Left lobe of liver (tissue), 1 donor: ENCODE measurements around a stretch of chr18.

DNA sequence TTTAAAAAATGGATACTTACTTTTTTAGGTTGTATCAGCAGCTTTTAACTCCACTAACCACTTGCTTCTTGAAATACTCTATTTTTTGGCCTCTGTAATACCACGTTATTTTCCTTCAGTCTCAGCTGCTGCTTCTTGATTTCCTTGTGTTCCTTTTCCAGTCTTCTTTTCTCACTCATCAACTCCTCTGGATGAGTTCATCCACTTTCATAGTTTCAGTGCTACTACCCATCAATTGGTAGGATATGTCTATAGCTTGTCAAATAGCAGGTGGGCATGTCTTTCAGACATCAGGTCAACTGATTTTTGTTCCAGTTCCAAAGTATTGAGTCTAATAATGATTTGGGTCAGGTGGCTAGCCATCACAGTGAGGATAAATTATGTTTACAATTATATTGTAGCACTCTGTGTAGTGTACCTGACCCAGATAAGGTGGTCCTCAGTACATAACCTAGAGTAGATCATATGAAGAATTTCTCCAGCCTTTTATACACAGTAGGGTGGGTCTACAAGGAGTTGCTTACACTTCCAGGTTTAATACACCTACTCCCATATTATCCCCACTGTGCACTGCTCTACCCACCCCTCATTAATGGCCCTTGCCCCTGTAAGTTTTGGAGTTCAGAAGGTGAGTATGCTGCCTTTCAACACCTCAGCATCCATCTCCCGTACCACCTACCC is 46.6 kb upstream of the ST8SIA5 start:
- PRO-cap: no peak

- PRO-cap: no peak
Measured at GRCh38 chr18:46811794-46812239, 55.0 kb upstream of the ST8SIA5 start.

DNA sequence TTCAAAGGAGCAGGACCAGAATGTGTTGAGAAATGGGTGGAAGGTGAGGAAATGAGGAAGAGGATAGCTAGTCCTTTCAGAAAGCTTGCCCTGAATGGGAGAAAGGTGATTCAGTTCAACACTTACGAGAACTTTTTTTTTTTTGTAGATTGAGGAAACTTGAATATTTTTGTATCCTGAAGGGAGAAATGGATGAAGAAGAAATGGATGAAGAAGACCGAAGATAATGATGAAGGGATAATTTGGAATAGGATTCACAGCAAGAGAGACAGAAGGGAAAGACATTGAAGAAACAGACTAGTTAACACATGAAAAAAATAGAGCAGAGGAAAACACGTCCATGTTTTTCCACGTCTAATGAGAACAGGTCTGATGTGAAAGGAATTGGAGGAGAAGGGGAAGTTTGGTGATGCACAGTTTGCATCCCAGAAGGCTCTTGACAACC is 28.5 kb downstream of the KATNAL2 start:
- PRO-cap: no peak

DNA sequence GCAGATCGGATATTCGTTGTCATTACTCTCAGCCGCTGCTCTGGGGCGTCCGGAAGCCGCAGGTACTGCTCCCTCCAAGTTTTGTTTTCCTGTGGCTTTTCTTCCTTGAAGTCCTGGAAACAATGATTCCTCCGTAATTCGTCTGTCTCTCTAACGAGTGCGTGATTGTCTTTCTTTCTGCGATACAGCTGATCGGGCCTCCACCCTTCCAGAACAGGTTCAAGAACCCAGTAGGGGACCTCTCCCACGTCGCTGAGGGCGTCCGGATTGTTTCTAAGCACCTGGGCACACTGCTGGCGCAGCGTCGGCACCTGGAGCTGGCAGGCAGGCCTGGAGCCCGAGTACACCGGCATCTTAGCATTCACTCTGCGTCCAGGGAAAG is 2.1 kb downstream of the ELOA2 start:
- PRO-cap: no peak

- PRO-cap: no peak
Measured at GRCh38 chr18:47749061-47749525, 181.4 kb downstream of the SMAD2 start.

- PRO-cap: no peak
Measured at GRCh38 chr18:47953425-47954116, 23.1 kb upstream of the SMAD2 start.

DNA sequence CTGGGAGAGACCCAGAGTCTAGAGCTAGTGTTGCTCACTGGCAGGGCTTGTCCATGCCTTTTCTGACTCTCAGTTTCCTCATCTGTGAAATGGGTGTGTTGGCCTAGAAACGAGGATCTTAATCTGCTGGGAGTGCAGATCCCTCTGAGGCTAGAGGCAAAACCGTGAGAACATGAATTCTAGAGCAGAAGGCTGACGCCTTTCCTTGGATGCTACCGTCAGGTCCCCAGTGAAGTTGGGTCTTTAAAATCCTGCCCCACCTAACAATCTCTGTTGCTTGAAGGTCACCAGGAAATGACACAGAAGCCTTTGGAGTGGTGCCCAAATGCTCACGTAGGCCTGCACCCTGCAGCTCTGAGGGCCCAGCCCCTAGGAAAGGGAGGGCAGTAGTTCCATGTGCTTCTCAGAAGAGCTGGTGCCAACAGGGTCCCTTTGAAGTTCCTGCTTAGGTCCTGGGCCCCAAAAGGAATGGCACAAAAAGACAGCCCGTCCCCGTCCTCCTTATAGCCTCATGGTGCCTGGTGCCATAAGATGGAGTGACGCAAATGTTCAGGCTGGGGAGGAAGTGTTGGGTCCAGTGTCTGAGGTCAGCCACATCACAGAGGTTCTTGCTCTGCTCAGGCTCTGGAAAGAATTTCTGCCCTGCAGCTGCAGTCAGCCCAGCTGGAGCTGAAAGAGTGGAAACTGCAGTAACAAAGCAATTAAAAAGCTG is 73.3 kb upstream of the SMAD2 start:
- PRO-cap: no peak

GRCh38 chr18:48031063-48031392 is 100.6 kb upstream of the SMAD2 start:
- PRO-cap: no peak

- PRO-cap: no peak
Measured at GRCh38 chr18:48139148-48140265, 209.0 kb upstream of the SMAD2 start.

DNA sequence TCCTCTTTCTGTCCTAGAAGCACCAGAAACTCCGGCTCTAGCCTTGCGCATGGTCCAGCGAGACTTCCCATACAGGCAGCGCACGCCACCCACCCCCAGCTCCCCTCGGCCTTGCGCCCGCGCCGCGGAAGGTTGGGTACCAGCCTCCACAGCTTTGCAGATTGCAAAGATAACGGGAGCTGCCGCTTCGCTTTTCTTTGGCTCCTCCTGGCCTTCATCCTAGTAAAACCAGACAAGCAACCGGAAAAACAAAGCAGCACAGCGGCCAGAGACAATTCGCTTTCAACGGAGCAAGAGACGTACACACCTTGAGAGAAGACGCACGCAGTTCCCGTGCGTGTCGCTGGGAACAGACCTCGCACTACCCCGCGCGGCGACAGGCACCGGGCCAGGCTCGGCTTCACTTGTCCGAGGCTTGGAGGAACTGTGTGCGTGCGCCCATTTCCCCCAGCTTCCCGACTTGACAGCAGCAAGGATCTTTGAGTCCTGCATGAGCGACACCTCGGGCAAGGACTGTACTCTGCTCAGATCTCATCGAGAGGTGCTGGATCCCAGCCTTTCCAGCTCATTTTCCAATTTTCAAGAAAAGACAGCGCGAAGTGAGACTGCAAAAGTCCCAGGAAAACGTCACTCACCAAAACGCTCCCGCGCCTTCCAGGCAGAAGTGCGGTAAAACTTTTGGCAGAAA is 988 bp downstream of the ZBTB7C start:
- PRO-cap: no peak

GRCh38 chr18:48449188-48449693 is 40.1 kb upstream of the ZBTB7C start:
- PRO-cap: no peak

DNA sequence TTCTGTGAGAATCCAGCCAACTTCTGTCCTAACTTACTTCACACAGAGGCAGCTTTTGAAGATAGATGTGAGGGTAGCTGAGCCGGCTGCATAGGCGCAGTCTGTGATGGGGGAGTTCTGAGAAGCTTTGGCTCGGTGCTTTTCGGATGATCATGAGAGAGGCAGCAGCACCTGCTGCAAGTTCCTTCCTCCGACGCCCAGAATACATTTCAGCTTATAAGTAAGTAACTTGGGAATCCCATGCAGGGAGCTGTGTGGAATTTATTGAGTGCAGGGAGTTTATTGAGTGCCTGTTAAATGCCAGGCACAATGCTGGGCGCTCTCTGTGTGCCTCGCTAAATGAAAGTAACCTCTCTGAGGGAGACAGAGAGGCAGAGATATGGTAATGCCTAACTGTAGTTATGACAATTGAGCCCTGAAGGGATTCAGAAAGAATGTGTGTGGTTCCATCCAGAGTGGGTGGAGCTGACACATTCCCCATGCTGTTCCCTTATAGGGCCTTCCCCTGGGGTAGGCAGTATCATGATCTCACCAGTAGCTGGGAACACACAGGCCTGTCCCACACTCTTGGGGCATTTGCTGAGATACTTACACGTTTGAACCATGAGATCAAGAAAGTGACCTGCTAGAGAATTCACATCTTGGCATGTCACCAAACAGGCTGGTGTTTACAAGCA is 9.0 kb downstream of the CTIF start:
- PRO-cap: no peak

DNA sequence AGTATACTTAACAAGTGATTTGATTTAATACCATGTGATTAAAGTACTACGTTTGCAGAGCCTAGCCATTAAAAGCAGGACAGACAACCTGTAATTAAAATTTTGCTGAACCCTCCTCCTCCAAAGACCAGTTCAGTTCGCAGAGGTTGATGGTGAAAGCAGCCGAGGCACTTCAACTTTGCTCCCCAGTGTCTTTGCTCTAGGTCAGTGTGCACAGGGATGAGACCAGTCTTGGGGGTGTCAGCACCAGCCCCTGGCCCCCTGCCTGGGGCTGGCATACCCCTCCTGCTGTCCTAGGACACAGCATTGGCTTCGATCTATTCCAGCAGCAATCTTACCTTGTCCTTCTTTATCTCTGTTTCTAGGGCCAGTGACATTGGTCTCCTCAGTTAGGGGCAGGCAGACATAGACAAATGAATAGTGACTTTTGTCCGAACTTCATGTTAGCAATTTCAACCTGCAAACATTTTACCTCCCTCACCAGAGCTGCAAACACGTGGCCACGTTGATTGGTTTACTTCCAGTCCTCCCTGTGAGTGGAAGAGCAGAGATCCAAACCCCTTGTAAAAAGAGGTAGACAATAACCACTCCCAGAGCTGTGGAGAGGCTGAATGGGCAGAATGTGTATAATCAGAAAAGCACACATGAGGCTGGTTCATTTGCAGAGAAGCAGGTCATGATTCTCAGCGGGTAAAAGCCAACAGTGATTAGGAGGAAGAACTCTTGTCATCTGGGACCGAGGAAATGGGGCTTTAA is 30.9 kb downstream of the CTIF start:
- PRO-cap: unidirectional peak, plus-strand start at position 97 of the sequence; bidirectional peak, plus-strand start at position 523 of the sequence, minus-strand start at position 442 of the sequence

DNA sequence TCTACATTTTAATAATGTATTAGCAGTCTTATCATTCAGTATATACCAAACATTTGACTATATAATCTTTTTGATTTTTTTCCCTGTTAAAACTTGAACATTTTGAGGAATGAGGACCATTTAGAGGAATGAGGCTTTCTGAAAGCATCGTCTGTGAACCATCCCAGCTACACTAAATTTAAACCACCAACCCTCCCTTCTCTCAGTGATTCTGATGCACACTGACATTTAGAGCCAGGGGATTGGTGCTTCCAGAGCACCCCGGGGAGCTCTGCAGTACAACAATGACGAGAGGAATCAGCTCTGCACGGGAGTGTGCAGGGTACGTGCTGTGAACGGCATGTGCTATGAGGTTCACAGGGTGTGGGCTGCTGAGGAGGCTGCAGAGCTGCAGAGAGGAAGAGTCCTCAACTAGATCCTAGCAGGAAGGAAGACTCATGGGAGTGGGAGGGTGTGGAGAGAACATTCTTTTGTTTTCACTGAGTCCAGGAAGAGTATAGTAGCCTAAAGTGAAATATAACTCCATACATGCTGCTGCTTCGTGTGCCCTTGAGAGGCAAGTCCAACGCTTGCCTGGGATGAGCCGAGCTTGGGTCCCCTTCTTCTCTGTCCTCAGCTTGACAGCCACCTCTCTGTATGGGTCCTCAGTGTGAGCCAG is 118.6 kb downstream of the CTIF start:
- PRO-cap: no peak

DNA sequence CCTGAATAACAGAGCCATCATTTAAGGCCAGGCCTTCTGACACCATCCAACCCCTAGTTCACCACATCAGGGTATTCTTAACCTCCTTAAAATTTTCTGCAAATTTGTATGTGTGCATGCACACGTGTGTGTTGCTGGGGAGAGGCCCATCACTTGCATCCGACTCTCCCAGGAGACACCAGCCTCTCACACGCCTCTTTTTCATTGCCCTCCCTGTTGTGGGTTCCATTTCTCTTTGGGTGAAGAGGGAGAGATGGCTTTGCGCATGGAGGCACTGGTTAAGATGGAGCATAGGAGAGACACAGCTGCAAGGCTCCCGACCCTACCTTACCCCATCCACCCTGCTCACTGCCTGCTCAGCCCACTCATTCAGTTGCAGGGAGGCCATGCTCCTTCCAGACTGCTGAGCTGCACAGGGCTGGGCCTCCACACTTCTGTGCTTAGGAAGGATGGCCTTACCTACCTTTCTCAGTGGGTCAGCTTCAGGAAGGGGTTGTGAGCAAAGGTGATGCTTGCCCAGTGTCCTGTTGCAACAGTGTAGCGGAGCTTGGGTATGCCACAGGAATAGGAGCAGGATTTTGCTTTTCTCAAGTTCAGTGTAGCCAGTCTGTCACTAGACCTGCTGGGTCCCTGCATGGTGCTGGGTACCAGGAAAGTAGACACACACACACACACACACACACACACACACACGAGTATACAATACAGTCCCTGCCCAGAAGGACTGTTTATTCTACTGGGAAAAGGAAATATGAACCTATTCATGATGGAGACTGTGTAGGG is 127.8 kb downstream of the CTIF start:
- PRO-cap: no peak

- PRO-cap: no peak
Measured at GRCh38 chr18:48713219-48714074, 174.6 kb downstream of the CTIF start.

DNA sequence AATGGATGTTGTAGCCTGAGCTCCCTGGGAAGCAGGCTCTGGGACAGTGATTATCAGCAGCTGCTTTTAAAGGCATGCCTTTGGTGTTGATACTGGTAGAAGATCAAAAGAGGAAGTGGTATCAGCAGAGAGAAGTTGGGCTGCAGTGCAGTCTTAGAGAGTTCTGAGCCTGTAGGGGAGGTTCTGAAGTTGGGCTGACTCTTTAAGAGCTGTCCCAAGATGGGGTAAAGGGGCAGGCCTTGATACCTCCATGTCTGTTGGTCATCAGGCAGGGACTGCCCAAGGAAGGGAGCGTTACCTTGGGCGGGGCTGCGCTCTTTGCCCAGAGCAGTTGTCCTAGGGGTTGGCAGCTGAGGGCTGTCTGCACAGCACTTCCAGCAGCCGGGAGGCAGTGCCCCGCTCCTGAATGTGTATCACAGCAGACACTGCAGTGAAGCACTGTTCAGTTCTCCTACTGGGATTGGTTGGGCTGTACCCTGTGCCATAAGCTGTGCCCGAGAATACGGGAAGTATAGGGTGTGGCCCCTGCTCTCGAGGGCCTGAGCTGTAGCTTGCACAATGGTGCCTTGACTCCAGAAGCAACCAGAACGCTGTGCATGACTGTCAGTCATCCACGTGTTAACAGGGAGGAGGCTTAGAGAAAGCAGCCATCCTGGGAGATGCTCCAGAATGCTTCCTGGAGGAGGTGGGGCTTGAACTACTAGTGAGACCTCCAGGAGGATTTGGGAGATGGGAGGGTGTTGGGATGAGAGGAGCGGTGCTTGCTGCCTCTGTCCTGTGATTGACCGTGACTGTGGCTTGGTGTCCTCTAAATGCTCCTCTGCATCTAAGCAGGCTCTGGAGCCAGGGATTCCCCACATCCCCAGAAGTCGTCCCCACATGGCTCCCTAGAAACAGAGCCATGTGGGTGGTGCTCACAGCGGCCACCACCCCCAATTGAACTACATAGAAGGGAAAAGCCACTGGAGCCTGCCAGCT is 177.2 kb downstream of the CTIF start:
- PRO-cap: no peak

DNA sequence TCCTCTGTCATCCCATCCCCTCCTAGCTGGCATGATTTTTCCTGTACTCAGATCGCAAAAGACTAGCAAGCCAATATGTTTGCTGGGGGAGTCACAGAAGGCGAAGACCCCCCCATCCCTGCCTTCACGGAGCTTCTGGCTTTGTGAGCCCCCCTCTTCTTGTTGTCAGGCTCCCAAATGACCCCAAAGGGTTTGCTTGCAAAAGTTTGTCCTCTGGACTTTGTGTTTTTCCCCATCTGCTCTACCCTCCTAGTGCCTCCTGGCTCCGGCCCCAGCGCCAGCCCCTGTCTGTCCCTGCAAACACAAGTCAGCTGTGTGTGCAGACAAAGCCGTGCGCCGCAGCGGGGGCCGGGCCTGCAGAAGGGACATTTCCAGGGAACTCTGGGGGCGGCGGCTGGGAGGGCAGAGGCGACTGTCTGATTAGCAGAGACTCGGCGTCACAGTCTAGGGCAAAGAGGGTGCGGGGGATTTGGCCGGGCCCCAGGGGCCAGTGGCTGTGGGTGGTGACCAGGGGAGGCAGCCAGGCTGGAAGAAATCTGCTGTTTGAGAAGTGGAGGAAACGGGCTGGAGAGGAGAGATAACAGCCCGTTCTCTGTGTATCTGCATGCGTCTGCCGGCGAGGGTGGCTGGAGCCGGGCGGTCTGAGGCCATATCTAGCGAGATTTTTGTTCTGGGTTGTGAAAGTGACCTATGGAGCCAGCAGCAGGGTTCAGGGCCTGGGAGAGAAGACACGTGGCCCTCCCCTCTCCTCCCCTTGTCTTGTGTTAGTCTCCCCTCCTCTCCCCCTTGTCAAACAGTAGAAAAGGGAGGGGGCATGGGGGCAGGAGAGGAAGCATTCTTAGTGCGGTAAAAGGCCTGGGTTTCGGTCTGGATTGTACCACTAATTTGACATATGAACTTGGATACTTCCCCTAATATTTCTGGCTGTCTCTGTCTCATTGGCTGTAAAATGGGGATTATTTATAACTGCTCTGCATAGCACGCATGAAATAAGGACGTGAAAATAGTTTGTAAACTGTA is 169.5 kb downstream of the SMAD7 start:
- PRO-cap: bidirectional peak, plus-strand start at position 490 of the sequence, minus-strand start at position 290 of the sequence

GRCh38 chr18:48832832-48833350 is 117.9 kb downstream of the SMAD7 start:
- PRO-cap: no peak

GRCh38 chr18:48840365-48840950 is 110.3 kb downstream of the SMAD7 start:
- PRO-cap: no peak